Measurements from ENCODE around the genes CRABP1 and CHRNA5.

- RRBS: 93% methylated on average over 12 of the region's 59 CpGs
Measured at GRCh38 chr15:78339992-78340794, at the start of gene CRABP1. CRABP1 (plus strand) TSS chr15:78340353.

DNA sequence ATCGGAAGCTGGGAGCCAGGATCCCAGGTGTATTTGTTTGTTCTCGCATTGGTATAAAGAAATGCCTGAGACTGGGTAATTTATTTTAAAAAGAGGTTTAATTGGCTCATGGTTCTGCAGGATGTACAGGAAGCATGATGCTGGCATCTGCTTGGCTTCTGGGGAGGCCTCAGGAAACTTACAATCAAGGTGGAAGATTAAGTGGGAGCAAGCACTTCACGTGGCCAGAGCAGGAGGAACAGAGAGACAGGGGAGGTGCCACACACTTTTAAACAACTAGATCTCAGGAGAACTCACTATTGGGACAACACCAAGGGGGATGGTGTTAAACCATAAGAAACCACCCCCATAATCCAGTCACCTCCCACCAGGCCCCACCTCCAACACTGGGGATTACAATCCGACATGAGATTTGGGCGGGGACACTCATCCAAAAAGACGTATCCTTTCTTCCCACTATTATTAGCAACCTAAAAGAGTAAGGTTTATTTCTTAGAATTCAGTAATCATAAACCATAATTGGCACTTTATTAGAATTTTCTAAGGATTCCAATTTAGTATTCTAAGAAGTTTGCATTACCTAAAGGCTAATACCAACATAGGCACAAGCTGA, 5.4 kb upstream of the HYKK start:
- RRBS: no CpG with 5 or more reads among the region's 6 CpGs

- RRBS: 1% methylated on average over 17 of the region's 75 CpGs
Measured at GRCh38 chr15:78565079-78565982, at the start of gene CHRNA5. CHRNA5 (plus strand) TSS chr15:78565520.

- RRBS: no CpG with 5 or more reads among the region's 10 CpGs
Measured at GRCh38 chr15:78726862-78727359, 84.4 kb downstream of the ADAMTS7 start.

- RRBS: no CpG with 5 or more reads among the region's 12 CpGs
Measured at GRCh38 chr15:78754969-78755437, 56.3 kb downstream of the ADAMTS7 start.

DNA sequence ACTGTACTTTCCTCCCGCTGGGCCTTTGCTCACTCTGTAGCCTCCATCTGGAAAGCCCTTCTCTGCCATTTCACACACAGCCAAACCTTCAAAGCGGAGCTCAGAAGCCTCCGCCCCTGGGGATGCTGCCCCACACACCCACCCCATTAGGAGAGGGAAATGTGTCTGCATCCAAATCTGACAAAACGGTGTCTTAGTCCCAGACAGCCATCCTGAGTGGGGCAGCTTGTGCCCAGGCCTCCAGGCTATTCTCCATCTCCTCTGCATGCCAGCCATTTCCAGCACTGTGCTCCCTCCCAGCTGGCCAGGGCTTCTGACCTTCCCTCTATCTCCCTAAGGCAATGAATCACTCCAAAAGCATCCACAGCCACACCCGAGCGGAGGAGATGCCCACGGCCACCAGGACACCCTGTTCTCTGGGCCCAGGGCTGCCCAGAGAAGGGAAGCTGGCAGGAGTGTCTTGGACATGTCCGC, 13.0 kb downstream of the ADAMTS7 start:
- RRBS: no CpG with 5 or more reads among the region's 8 CpGs

DNA sequence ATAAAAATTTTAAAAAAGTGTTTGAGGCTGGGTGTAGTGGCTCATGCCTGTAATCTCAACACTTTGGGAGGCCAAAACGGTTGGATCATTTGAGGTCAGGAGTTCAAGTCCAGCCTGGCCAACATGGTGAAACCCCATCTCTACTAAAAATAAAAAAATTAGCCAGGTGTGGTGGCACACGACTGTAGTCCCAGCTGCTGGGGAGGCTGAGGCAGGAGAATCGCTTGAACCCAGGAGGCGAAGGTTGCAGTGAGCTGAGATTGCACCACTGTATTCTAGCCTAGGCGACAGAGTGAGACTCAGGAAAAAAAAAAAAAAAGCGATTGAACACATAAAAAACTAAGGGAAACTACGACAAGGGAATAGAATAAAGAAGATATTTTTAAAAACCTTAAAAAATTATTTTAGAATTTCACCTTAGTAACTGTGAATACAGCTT, 10.2 kb downstream of the MORF4L1 start:
- RRBS: no CpG with 5 or more reads among the region's 7 CpGs

- RRBS: no CpG with 5 or more reads among the region's 5 CpGs
Measured at GRCh38 chr15:78898778-78899177, 26.1 kb downstream of the MORF4L1 start.

DNA sequence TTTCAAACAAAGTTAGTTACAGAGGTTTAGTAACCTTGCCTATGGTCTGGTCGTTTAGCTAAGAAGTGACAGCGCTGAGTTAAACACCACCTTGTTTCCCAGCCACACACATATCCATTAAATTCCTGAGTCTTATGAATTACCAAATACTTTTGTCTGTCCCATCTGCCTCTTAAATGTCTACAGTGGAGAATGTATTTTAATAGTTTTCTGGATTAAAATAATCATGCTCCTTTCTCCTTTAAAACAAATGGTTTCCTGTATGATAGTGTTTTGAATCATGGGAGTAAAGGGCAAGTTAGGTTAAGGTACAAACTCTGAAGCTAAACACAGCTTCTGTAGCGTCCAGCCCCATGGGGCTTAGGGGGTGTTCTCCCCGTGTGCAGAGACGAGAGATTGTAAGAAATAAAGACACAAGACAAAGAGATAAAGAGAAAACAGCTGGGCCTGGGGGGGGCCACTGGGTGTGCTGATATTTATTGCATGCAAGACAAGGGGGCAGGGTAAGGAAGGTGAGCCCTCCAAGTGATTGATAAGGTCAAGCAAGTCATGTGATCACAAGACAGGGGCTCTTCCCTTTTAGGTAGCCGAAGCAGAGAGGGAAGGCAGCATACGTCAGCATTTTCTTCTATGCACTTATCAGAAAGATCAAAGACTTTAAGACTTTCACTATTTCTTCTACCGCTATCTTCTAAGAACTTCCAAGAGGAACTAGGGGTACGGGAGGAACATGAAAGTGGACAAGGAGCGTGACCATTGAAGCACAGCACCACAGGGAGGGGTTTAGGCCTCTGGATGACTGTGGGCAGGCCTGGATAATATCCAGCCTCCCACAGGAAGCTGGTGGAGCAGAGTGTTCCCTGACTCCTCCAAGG, 29.5 kb downstream of the MORF4L1 start:
- RRBS: no CpG with 5 or more reads among the region's 10 CpGs

DNA sequence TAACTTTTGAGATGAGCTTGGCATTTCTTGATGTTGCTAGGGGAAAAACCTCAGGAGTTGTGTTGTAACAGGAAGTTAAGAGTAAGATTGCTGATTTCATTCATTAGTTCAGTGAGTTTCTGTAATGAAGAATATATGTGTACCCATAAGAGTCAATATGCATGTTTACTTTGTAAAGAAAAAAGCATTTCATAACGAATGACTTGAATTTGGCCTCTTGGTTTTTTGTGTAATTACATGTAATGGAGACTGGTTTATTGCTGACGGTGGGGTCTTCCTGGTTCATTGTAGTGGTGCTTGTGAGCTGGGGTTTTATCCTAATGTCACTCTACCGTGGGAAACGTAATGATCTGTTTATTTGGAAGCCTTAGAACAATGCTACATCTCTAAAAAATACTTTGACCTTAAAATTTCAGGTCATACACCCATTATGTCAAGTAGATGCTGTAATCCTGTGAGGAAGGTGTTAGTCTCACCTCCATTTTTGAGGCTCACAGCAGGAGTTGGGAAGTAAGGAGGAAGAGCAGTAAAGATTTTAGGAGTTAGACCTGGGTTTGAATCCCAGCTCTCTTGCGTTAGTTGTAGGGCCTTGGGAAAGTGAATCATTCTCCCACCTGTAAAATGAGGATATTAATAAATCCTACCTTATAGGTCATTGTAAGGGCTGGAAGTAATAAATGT, 32.3 kb downstream of the CTSH start:
- RRBS: no CpG with 5 or more reads among the region's 5 CpGs

DNA sequence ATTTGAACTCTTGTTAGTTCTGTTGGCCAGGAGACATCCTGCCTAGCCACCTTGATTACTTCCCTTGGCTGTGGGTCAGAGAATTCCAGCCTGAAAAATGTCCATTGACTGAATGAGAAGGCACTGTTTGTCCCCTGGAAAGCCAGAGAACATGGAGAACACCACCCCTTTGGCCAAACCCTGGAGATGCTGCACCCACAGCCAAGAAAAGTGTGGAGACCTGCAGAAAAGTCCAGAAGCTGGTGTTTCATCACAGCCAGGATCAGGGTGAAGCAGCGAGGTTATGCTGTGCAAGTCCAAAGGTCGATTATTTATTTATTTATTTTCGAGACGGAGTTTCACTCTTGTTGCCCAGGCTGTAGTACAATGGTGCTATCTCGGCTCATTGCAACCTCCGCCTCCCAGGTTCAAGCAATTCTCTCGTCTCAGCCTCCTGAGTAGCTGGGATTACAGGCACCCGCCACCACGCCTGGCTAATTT, 5.4 kb upstream of the CTSH start:
- RRBS: no CpG with 5 or more reads among the region's 9 CpGs

DNA sequence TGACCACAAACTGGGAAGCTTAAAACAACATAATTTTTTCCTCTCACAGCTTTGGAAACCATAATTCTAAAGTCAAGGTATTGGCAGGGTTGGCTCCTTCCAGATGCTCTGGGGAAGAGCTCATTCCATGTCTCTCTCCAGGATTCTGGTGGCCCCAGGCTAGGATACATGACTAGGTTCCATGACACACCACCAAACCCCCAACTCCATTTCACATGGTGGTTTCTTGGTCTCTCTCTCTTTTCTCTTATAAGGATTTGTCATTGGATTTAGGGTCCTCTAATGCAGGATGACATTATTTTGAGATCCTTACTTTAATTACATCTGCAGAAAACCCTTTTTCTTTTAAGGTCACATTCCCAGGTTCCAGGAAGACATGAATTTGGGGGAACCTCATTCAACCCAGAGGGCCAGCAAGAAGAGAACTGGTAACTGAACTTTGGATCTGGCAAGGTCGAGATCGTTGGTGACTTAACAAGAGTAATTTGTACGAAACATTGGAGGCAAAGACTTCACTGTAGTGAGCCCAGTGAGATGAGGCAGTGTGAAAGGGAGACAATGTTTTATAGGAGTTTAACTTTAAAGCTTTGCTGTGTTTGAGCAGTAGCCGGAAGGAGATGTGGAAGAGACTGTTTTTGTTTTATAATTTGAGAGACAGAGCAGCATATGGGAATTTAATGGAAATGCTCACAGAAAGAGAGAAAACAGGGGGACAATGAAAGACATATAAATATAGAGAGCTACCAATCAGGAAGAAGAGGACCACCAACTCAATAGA, 33.6 kb downstream of the TMED3 start:
- RRBS: no CpG with 5 or more reads among the region's 4 CpGs

- RRBS: no CpG with 5 or more reads among the region's 9 CpGs
Measured at GRCh38 chr15:79872488-79873300, 24.1 kb downstream of the MTHFS start.

DNA sequence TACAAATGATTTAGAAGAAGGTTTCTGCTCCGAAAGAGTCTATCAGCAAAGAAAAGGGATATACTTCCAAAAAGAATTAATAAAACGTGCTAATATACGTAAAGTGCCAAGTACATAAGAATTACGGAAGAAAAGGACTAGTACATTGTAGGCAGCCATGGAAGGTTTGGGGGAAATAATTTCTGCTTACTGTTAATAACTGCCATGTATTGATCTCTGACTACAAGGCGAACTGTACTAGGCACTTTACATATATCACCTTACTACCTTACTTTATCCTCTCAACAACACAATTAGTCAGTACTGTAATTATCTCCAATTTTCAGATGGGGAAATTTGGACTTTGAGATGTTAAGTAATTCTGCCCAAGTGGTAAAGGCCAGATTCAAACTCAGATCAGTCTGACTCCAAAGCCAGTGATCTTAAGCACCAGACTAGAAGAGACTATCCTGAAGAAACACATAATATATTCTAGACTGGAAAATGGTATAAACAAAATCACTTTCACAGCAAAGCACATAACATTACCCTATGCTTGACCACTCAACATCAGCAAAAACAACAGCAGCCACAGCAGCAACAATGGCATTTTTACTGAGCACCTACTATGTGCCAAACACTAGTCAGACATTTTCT, 13.3 kb downstream of the MTHFS start:
- RRBS: no CpG with 5 or more reads among the region's 5 CpGs

- RRBS: no CpG with 5 or more reads among the region's 5 CpGs
Measured at GRCh38 chr15:79897776-79898111, 930 bp upstream of the MTHFS start.

GRCh38 chr15:79967023-79967229, 4.1 kb downstream of the BCL2A1 start:
- RRBS: no CpG with 5 or more reads among the region's 3 CpGs

GRCh38 chr15:79967589-79968723, 3.0 kb downstream of the BCL2A1 start:
- RRBS: no CpG with 5 or more reads among the region's 11 CpGs

DNA sequence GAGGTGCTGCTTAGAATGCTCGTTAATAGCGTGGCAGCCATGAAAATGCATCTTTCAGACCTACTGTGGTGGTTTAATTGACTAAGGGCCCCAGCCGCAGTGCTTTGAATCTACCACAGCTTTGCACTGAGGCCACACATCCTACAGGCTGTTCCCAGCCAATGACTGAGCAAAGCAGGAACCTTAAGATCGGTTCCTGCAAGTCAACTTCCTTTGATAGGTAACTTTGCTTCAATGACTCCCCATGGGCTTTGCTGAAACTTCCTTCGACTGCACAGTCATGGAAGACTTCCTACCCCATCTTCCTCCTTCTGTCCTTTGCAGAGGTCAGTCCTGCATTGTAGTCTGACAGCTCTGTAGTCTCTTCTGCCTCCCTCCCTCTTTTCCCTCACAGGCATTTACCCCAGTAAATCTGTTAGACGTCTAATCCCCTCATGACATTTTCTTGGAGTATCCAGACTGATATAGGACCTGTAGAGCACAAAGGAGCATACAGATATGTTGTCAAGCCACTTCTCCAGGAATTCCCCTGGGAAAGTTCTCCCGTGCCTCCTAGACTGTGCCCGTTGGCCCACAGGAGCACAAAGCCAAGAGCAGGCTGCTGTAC, 2.6 kb upstream of the BCL2A1 start:
- RRBS: no CpG with 5 or more reads among the region's 8 CpGs

- RRBS: no CpG with 5 or more reads among the region's 8 CpGs
Measured at GRCh38 chr15:80017586-80018063, 41.9 kb upstream of the ZFAND6 start.

GRCh38 chr15:80060410-80061404, 1.2 kb downstream of the ZFAND6 start:
- RRBS: no CpG with 5 or more reads among the region's 33 CpGs